Helper T cell (primary cell): ENCODE measurements around the genes PRDM11, MAPK8IP1 and PHF21A.

DNA sequence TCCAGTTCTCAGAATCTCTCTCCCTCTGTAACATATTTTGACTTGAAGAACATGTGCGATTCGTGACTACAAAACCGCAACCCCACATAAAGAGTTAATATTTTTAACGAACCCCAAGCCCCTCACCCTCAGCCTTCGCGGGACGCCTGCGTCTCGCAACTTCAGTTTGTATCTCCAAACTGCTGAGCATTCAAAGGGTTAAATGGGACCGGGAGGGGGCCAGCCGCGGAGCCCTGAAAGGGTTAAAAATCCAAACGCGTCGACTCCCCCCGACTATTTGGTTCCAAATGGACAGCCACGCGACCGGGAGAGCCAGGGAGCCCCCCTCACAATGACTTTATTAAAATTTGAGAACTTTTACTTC is 460 bp upstream of the PRDM11 start:
- PRO-cap, 2 experiments = no peak in any of the 2 experiments

DNA sequence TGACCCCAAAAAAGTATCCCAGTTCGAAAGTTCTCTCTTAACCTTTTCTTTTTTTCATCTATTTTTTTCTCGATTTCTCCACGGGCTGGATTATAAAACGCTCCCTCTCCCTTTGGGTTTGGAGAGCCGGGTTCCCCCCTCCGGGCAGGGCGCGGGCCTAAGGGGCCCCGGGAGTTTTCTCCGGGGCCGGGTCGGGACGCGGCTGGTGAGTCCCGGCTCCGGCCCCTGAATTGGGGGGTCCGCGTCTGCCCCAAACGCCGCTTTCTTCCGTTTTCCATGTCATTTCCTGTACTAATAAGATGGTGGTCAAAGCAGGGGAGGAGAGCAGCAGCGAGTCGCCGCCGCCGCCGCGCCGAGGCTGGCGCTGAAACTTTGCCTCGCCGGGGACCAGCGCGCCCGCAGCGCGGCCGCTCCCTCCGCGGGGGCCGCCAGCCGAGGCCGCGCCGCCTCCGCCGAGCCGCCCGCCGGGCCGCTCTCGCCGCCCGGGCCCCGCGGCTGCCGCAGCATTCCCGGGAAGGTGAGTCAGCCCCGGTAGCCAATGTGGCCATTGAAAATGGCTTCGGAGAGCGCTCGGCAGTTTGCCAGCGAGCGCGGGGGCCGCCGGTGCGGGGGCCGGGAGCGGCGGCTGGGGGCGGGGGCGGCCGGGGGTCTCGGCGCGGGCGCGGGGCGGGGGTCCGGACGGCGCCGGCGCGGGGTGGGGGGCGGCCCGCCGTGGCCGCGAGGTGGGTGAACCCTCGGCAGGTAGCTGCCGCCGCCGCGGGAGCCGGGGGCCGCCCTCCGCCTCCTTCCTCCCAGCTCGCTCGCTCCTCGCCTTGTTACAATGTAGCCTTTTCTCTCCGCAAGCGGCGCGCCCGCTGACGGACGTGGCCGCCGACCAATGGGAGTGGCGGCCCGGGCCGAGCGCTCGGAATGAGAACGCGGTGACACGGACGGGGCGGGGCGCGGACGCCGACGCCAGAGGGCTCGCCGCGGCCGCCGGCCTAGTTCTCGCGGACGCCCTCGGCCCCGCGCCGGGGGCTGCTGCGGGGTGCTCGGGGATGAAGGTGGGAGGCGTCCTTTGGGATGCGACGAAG is at the start of gene PRDM11:
TSS of gene PRDM11 (plus strand) at position 279 of the 1,073 bp plus-strand sequence.
- PRO-cap, 2 experiments = peak in 2 of 2 experiments; most common plus-strand start position 306 of the sequence (in 1); most common minus-strand start position 293 of the sequence (in 2)

DNA sequence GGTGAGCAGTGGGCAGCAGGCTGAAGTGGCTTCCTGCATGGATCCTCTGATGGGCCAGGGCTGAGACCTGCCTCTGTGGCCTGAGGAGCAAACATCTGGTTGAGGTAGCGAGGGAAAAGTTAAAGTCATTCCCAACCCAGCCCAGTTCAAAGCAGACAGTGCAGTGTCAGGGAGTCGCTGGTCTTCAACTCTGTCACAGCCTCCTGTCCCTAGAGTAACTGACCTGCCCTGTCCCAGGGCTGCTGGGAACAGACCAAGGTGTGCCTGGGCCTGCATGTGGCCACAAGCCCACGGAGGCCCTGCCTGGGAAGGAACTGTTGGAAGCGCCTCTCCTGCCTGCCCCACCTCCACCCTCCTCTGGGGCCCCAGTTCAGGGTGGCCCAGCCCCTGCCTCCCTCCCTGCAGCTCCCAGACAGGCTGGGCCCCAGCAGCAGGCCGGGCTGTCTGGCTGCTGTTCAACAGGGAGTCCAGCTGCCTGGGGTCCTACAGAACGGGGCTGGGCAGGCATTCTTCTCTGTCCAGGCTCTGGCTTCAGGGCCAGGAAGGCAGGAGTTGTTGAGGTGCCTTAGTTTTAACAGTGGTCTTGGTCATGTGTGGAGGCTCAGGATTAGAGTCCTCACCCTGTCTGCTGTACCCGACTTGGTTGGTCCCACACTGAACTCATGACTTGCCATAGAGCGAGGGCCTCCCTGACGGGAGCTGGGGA is 11.7 kb downstream of the PRDM11 start:
- PRO-cap, 2 experiments = no peak in any of the 2 experiments

DNA sequence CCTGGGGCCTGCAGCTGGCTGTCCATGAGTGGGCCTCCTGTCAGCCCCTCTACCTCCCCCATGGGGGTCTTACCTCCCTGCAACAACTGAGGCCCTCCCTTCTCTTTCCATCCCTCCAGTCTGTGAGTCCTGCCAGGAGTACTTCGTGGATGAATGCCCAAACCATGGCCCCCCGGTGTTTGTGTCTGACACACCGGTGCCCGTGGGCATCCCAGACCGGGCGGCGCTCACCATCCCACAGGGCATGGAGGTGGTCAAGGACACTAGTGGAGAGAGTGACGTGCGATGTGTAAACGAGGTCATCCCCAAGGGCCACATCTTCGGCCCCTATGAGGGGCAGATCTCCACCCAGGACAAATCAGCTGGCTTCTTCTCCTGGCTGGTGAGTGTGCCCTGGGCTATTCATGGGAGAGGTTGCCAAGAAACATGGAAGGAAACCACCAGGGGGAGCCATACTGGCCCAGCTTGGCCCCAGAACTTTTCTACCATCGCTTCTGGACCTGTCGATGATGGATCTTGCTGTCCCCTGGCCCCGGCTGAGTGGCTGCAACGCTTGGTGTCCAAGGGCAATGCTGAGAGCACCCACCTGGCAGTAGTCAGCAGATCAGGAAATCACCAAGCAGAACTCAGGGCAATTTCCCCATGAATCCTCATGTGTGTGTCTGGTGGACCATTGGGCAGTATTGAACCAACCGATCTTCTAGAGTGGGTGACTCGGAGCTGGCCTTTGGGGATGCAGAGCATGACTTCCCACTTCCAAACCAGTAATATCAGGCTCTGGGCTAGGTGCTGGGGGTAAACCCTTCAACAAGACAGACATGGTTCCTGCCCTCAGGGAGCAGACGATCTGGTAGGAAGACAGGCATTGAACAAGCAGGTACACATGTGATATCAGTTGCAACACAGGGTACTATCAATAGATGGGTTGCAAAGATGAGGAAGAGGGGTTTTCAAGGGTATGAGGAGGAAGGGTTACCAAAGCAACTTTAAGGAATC is 36.6 kb downstream of the PRDM11 start:
- PRO-cap, 2 experiments = no peak in any of the 2 experiments

GRCh38 chr11:45333074-45333398 is 46.9 kb upstream of the SYT13 start:
- PRO-cap, 2 experiments = no peak in any of the 2 experiments

DNA sequence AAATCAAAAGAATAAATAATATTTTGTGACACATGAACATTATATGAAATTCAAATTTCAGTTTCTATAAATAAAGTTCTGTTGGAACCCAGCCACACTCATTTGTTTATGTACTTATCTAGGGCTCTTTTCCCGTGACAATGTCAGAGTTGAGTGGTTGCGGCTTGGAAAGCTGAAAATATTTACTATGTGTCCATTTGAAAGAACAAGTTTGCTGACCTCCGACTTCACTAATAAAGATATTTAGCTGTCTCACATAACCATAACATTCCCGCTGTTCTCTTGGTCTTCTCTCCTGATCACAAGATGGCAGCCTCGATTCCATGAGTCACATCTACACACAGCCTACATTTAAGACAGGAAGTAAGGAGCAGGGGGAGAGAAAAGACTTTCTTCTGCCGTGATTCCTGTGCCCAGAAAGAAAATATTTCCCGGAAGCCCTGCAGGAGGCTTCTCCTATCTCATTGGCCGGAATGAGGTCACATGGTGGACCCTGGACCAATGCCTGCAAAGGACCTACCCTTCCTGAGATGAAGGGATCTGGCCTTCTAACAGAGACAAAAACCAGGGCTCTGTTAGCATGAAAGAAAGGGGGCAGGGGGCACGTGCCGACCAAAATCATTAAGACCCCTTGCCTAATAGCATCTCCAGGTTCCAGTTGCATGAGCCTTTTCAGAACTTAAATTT is 47.4 kb upstream of the SYT13 start:
- PRO-cap, 2 experiments = no peak in any of the 2 experiments

DNA sequence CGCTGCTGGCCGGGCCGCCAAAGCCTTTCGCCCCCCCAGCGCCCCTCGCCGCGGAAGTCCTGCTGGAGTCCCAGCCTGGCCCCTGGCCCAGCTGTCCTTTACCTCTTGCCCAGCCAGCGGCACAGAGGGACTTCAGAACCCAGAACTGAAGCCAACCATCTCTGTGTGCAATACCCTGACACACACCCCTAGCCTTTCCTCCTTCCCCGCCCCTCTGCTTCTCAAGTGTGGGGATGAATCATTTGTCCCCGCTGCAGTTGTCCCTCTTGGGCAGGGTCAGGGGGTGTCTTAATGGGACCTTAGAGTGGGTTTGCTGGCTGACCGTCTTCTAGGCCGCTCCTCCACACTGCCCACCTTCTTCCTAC is 453 bp upstream of the CHST1 start:
- PRO-cap, 2 experiments = no peak in any of the 2 experiments

DNA sequence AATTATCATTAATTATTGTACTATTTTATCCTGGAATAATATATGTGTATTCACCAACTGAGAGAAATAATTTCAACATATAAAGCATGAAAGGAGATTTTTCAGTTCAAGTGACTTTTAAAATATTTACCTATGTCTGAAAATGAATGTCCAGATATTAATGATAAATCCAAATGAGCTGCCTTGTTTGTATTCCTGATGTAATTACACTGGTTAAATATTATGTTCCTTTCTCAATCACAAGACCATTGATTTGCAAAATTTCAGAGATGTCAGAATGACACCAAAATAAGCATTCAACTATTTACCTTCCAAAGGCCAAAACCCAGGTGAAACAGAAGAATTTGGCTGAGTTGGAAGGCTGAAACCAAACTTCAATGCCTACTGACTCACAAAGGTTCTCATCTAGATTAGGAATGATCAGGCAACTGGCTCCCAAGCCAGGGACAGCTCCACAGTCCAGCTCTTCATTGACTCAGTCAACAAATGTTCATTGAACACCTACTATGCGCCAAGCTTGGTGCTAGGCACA is 13.5 kb upstream of the SLC35C1 start:
- PRO-cap, 2 experiments = no peak in any of the 2 experiments

DNA sequence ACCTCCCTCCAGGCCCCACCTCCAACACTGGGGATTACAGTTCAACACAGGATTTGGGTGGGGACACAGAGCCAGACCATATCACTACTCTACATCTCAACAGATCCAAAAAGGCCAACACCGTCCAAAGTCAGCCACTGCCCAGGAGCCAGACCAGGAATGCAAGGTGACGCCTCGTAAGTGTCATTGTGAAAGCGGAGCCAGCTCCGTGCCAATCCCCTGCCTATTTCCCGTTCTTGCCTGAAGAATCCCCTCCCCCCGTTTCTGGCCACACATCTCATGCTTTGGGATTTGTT is 6.3 kb upstream of the SLC35C1 start:
- PRO-cap, 2 experiments = no peak in any of the 2 experiments

- PRO-cap, 2 experiments = no peak in any of the 2 experiments
Measured at GRCh38 chr11:45799039-45799666, 5.8 kb upstream of the SLC35C1 start.

DNA sequence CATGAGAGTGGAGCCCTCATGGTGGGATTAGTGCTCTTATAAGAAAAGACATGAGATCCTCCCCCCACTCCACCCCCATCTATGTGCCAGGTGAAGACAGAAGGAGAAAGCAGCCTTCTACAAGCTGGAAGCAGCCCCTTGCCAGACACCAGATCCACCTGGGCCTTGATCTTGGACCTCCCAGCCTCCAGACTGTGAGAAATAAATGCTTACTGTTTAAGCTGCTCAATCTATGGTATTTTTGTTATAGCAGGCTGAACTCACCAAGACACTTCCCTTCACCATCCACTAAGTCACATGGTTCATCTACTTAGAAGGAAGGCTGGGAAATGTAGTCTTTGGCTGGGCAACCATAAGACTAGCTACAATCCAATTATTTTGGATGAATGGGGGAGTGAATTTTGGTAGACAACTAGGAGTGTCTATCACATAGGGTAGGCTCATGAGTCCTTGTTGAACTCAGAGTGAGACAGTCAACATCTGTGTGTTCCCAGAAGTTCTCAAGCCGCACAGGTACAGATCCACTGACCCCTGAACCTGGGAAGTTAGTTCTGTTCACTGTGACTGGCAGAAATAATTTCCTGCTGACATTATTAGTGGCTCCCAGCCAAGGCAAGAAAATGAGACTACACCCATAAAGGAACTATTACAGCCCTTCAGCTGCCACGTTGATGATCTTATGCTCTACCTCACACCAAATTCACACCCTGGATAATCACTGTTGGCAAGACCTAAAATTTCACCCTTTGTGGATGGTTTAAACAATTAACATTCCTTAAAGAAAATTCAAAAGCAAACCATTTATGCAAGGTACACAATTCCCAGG is 3.2 kb upstream of the SLC35C1 start:
- PRO-cap, 2 experiments = no peak in any of the 2 experiments

DNA sequence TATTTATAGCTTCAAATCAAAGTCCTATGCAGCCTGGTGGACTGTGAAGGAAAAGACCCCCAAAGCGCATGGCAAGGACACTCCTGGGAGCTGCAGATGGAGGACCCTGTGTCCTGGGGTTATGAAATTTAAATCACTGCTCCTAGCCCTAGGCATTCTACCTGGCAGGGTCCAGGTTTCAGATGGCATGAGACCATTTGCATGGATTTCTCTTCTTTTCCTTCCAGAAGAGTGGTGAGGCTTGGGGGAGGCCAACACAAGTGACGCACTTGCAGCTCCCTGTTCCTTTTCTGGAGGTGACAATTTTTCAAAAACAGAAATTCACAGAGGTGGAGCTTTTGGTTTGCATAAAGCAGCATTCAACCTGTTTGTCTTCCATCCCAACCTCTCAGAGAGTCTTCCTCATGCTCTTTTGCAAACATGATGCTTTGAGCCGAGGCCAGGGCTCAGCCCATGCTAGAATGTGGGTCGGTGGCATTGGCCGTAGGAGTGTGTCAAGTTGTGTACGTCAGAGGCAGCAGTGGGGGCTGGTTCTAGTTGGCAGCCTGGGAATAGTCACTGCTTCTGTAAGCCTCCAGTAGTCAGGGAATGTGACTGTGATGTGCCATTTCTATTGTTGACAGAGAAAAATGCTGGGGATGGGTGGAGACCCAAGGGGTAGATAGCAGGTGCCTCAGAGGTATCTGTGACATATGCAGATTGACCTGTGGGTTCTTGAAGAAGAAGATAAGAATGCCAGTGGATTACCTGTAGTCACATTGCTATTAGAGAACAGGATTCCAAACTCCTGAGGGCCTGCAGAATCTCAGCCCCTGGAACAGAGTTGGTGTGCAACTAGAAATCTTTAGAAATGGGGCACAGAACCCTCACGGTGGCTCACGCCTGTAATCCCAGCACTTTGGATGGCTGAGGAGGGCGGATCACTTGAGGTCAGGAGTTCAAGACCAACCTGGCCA is 6.5 kb downstream of the CRY2 start:
- PRO-cap, 2 experiments = no peak in any of the 2 experiments

- PRO-cap, 2 experiments = no peak in any of the 2 experiments
Measured at GRCh38 chr11:45885067-45885979, at the start of gene MAPK8IP1. TSS of gene MAPK8IP1 (plus strand) at chr11:45885651.

DNA sequence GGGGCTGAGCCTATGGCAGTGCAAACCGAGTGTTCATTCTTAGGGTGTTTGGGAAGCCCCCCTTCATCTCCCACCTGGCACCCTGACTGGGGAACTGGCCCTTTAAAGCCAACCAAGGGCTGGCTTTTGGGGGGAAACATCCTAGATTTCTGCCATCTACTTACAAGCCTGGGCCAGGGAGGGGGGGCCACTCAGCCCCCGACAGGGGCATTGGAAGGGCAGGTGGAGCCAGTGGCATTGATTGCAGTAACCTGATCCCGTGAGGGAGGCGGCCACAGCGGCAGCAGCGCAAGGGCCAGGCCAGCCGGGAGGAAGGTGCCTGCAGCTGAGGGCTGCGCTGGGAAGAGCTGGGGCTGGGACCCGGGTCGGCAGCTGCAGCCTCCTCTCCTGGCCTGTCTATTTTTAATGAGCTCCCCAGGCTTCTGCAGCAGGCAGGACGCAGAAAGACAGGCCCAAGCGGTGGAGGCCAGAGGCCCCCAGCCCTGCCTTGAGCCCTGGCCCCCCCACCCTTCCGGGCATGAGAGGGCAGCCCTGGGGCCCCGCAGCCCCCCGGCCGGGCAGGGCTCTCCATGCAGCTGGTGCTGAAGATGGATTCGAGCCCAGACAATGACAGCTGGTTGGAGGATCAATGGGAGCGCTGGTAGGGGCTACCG is 10.6 kb downstream of the FREY1 start:
- PRO-cap, 2 experiments = no peak in any of the 2 experiments

DNA sequence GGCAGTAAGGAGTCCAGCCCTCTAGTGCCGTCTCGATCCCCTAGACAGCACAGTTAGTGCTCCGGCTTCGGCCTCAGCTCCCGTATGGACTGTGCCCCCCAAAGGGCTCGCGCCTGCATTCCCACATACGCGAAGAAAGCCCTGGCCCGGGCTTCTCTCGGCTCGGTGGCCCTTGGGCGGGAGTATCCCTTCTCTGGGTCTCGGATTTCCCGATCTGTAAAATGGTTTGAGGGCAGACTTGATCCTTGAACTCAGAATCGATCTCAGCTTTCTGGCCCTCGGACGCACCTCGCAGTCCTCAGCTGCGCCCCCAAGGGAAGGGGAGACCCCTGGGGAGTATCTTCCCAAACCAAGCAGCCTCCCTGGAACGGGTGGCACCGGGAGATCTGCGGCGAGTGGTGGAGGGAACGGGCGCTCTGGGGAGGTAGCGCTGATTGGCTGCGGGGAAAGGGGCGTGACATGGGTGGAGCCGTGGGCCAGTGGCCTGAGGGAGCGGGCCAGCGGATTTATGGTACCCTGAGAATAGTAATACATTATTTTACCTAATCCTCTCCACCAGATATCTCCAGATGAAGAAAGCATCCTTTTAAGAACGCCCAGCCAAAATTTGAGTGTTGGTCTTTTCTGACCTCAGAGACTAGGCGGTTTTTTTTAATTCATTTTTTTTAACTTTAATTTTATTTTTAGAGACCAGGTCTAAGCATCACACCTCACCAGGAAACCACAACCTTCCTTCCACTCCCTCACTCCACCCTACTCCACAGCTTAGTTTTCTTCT is 938 bp upstream of the PEX16 start:
- PRO-cap, 2 experiments = peak in 1 of 2 experiments; most common minus-strand start position 397 of the sequence (in 1)

DNA sequence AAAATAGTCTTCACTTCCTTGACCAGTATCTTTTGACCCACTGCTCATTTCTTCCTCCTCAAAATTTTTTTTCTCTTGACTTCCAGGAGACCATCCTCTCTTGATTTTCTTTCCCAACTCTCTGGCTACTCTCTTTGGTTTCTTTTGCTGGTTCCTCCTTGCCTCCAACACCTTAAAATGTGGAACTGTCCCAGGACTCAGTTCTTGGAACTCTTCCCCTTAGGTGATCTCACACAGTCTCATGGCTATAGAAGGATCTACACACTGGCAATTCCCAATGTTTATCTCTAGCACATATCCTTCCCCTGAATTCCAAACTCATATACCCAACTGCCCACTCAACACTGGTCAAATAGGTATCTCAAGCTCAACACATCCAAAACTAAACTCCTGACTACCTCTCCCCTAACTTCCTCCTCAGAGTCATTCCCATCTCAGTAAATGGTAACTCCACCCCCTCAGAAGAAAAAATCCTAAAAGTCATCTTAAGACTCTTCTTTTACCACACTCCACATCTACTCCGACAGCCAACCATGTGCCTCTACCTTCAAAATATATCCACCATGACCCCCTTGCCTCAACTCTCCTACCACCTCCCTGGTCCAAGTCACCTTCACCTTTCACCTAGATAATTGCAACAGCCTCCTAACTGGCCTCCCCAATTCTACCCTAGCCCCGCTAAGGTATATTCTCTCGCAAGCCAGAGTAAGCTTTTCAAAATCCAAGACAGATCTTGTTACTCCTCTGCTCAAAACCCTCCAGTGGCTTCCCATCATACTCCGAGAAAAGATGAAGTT is 24.6 kb downstream of the PHF21A start:
- PRO-cap, 2 experiments = no peak in any of the 2 experiments

DNA sequence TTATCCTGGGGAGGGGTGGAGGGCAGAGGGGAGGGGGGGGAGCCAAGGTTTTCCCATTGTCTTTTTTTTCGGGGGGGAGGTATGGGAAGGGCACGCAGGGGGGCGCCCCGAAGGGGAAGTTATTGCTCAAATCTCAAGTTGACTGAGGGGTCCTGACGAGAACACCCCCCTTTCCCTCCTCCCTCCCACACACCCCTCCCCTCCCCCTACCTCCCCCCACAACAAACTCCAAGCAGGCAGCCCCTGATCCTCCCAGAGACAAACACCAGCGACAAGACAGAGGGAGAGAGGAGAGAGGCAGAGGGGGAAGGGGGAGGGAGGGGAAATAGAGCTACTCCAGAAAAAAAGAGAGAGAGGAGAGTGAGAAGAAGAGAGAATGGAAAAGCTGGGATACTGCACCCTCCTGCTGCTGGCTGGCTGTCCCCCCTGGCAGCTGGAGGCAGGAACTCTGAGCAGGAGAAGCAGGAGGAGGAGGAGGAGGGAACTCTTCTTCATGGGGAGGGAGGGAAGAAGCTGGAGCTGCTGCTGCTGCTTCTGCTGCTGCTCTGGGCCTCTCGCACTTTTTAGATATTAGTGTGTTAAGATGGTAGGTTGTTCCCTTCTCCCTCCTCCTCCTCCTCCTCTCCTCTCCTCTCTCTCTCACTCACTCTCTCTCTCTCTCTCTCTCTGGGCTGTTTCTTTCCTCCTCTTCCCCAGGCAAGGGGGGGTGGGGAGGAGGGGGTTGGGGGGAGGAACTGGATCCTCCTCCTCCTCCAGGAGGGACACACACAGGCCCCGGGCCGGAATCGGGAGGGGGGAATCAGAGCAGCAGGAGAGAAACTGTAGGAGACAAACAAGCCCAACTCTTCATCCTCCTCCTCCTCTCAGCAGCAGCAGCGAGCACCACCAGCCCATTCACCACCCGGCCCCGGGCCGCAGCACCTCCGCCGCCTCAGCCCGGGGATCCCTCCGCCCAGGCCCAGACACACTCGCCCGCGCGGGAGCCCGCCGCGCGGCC is at the start of gene PHF21A:
TSS of gene PHF21A (minus strand) at position 919 of the 997 bp plus-strand sequence.
- PRO-cap, 2 experiments = peak in 2 of 2 experiments; most common plus-strand start position 961 of the sequence (in 2); most common minus-strand start position 916 of the sequence (in 2)

- PRO-cap, 2 experiments = peak in 2 of 2 experiments; most common plus-strand start chr11:46121962 (in 2); most common minus-strand start chr11:46121916 (in 2)
Measured at GRCh38 chr11:46121533-46122785, 705 bp upstream of the PHF21A start.

GRCh38 chr11:46216088-46216553 is 61.3 kb upstream of the CREB3L1 start:
- PRO-cap, 2 experiments = no peak in any of the 2 experiments

DNA sequence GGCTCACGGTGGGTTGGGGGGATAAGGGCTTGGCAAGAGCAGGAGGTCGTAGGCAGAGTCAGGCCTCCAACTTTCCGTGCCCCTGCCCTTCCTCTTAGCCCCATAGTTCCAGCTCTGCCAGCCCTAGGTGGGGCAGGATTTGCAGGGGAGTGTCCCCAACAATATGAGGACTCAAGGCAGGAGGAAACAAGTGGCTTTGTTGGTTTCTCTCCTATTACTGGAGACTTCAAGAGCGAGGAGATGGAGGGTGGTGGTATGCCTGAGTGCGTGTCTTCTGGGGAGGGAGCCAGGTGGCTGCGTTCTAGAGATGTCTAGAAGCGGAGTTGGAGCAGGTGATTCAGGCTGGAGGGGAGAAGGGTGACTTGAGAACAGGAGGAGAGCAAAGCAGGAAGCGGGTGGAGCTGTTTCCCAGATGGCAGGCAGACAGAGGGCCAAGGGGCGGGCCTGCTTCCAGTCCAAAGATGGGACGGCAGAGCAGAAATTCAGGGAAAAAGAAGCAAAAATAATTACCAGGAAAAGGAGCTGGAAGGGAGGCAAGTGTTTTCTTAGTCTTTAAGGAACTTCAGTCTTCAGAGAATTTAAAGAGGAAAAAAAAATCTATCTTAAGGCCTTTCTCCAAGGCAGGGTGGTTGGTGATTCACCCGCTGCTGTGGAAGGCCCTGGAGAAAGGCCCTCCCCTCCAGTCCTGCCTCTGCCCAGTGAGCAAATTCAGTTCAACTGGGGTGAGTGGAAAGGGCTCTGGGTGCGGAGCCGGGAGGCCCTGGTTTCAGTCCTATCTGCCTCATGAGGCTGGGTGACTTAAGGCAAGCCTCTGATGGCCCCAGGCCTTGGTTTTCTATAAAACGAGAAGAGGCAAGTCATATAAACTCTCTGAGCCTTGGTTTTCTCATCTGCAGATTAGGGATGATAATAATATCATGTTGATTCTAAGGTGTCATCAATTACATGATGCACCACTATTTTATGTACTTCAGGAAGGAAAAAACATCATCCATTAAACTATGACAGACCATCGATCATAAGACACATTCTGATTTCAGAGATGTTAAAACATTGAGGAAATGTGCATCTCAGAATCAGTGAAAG is 4.6 kb upstream of the CREB3L1 start:
- PRO-cap, 2 experiments = no peak in any of the 2 experiments